Gastrocnemius medialis (tissue), 3 donors: Measurements from ENCODE around the gene AMBRA1.

- PRO-cap, result no peak
- RAMPAGE, long total RNA, 3 experiments, result no peak in any of the 3 experiments
Observed at GRCh38 chr11:46582043-46582734, 11.6 kb downstream of the AMBRA1 start.

DNA sequence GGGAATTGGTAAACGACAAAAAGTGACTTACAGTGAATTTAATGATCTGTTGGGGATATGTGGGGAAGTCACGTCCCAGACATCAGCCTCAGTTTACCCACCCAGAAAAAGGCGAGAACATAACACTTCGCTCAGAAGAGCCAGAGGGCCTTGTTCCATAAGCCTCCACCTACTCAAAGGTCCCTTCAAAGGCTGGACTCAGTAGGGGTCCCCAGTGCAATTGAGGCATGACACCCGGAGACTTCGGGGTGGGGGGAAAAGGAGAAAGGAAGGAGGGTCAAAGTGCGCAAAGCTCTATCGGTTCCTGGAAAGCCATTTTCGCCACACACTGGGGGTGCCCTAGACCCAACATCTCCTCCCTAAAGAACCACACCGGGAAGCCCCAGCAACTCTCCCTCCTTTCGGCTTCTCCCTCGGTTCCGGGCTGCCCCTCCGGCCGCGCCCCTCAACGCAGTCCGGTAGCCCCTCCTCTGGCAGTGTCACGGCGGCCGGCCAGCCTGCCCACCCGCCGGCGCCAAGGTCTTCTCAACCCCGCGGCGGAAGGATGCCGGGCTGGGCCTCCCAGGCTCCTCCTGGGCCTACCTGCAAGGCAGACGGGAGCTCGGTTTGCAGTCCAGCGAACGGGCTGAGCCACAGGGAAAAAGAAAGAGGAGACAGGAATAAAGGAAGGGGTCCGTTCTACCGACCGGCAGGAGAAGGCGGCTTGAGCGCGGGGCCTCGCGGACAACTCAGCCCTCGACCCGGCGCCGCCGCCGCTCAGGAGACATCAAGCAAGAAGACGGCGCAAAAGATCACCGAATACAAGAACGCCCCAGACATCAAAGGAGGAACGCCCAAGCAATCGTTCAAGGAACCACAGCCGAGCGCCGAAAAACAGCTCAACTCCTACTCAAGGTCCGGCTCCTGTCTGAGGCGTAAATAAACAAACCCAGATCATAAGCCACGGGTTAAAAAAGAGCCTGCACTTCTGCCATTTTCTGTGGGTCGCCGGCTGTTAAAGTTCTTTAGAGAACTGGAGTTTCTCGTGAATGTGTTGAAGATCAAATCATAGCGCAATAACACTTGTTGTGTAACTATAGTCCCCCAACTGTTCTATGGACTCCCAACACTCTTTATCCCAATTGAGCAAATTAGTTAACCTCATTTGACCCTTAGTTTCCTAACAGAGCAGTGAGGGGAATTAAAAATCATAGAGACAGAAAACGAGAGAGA is at the start of gene AMBRA1:
Gene AMBRA1, minus strand, starts transcription at position 778 of the 1,212 bp plus-strand sequence.
- PRO-cap, result unidirectional peak, minus-strand start at position 772 of the sequence
- RAMPAGE, long total RNA, 3 experiments, result start-site peak on the minus strand in 3 of 3 experiments, centred at positions 767 to 789 of the sequence, 21 to 39 reads per replicate

- PRO-cap, result no peak
- RAMPAGE, long total RNA, 3 experiments, result no peak in any of the 3 experiments
Observed at GRCh38 chr11:46865187-46866027, 19.3 kb upstream of the CKAP5 start.

DNA sequence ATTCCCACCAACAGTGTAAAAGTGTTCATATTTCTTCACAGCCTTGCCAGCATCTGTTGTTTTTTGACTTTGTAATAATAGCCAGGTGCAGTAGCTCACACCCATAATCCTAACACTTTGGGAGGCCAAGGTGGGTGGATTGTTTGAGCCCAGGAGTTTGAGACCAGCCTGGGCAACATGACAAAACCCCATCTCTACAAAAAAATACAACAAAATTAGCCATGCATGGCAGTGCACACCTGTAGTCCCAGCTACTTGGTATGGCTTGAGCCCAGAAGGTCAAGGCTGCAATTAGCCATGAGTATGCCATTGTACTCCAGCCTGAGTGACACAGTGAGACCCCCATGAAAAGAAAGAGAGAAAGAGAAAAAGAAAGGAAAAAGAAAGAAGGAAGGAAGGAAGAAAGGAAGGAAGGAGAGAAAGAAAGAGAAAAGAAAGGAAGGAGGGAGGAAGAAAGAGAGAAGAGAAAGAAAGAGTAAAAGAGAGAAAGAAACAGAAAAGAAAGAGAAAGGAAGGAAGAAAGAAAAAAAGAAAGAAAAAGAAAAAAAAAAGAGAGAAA is 77.4 kb downstream of the CSTPP1 start:
- PRO-cap, result no peak
- RAMPAGE, long total RNA, 3 experiments, result no peak in any of the 3 experiments

DNA sequence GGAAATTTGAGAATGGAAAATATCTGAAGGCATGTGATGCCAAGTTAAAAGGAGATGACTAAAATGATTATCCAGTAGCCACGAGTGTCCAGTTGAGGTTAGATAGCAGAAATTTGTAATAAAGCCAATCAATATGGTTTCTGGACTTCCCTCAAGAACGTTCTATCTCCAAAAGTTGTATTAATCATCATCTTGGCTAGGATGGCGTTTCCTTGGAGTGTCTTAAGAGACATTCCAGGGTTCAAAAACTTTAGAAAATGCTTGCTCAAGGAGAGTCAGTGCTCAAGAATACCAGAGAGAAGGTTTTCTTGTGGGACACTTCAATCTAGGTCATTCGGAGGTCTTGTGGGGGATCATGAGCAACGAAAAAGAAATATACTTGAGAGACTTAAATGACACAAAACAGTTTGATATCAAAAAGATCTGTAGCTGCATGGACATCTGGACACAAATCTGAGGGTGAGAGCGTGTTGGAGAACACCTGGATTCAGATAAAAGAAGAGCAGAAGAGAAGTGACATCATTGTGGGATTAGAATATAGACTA is 97.8 kb downstream of the ARFGAP2 start:
- PRO-cap, result no peak
- RAMPAGE, long total RNA, 3 experiments, result no peak in any of the 3 experiments

DNA sequence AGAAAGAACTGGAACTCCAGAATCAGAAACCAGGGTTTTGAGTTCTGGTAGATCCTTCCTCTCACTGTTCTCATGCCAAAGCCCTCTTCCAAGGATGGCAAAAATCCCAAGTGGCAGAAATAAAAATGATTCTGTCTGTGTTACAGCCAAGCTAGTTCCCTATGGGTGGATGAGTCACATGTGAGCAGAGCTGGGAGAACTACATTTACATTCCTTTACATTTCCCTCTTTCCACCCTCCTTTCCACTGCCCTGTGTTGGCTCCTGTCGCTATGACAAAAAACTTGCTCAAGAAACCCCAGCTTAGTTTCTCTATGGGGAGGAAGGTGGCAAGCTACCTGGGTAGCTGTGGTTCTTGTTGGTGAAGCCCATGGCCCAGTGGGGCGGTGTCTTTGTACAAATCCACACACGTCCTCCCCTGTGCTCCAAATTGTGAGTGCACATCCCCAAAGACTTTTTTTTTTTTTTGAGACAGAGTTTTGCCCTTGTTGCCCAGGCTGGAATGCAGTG is 10.1 kb upstream of the DDB2 start:
- PRO-cap, result no peak
- RAMPAGE, long total RNA, 3 experiments, result no peak in any of the 3 experiments

- PRO-cap, result no peak
- RAMPAGE, long total RNA, 3 experiments, result no peak in any of the 3 experiments
Observed at GRCh38 chr11:47212972-47213488, 1.7 kb upstream of the DDB2 start.

GRCh38 chr11:47326336-47327386 is 25.8 kb downstream of the MYBPC3 start:
- PRO-cap, result no peak
- RAMPAGE, long total RNA, 3 experiments, result no peak in any of the 3 experiments

DNA sequence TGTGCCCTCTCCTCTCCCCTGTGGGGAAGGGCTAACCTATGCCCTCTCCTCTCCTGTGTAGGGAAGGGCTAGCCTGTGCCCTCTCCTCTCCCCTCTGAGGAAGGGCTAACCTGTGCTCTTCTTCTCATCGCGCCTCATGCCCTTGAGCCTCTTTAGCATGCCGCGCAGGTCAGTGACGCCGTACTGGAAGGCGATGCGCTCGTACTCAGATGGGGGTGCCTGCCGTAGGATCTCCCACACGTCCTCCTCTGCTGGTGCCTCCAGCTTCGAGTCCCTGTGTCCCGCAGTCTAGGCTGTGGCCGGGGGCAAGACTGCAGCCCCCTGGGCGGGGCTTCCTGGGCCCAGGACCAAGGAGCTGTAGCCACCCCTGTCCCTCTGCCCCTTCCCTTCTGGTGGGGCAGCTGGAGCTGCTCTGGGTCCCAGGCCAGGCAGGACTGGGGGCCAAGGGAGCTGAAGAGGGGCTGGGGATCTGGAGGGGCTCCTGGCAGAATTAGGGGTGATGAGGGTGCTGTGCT is 6.3 kb downstream of the MYBPC3 start:
- PRO-cap, result no peak
- RAMPAGE, long total RNA, 3 experiments, result no peak in any of the 3 experiments

DNA sequence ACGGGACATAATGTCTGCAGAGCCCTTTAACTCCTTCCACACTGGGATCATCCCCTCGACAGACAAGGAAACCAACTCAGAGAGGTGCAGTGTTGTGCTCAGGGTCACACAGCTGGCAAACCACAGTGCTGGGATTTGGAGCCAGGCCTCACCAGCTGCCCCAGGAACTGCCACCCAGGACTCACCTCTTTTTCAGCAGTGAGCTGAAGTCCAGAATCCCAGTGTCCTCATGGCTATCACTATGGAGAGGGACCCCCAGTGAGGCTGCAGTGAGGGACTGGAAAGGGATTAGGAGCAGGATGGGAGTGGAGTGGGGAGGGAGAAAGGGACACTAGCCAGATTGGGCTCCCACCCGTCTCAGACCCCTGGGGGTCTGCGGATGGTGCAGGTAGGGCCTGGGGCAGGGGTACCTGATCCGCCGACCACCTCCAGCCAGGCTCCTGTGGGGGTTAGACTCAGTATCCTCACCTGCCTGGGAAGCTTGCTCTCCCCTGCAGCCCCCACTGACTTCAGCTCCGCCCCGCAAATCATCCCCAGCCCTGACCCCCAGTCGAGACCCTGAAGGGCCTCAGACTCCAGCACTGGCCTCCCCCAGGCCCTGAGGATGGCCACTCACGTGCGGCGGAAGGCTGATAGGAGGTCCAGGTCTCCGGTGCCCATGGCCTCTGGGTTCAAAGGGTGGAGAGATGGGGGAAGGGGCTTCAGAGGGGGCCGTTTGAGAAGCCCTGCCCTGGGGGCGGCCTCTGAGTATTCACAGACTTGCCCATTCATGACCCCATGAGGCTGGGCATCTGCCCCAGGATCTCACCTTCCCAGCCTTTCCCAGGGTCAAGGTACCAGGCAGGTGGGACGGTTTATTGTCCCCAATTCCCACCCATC is 5.0 kb downstream of the MYBPC3 start:
- PRO-cap, result no peak
- RAMPAGE, long total RNA, 3 experiments, result no peak in any of the 3 experiments

DNA sequence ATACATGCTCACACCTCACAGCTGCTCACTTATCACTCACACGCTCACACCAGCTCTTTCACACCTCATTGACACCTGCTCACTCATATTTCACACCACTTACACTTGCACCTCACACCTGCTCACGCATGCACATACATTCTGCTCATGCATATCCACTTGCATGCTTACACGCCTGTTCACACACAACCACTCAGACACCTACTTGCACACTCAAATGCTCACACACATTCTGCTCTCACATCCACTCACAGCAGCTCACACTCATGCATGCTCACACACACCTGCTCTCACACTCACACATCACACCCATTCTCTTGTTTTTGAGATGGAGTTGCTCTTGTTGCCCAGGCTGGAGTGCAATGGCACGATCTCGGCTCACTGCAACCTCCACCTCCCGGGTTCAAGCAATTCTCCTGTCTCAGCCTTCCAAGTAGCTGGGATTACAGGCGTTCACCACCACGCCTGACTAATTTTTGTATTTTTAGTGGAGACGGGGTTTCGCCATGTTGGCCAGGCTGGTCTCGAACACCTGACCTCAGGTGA is 4.8 kb upstream of the MYBPC3 start:
- PRO-cap, result no peak
- RAMPAGE, long total RNA, 3 experiments, result no peak in any of the 3 experiments

GRCh38 chr11:47357995-47358571 is 5.6 kb upstream of the MYBPC3 start:
- PRO-cap, result no peak
- RAMPAGE, long total RNA, 3 experiments, result no peak in any of the 3 experiments

DNA sequence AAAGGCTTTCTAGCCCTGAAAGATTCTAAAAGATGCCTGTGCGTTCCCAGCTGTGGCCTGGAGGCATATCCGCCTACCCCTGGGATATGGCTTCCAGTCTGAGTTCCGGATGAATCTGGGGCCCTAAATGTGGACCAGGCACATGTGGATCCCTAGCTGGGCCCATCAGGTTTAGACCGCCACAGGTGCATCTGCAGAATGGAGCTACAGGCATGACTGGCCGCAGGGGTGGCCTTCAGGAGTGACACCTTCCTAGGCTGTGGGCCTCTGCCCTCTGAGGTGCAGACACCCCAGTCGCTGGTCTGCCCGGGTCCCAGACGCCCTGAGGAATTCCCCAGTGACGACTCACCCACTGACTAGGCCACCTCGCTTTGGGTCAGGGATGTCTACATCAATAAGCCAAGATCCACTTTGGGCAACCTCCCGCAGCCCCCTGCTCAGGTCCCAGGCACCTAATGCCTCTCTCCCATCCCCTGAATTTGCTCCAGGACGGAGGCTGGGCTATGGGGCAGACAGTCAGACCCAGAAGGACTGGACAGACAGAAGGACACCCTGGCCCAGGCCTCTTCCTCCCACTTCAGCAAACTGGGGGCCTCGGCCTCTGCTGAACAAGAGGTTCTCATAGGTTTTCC is 3.9 kb downstream of the SPI1 start:
- PRO-cap, result no peak
- RAMPAGE, long total RNA, 3 experiments, result no peak in any of the 3 experiments

- PRO-cap, result no peak
- RAMPAGE, long total RNA, 3 experiments, result no peak in any of the 3 experiments
Observed at GRCh38 chr11:47380782-47381202, 2.4 kb upstream of the SPI1 start.

DNA sequence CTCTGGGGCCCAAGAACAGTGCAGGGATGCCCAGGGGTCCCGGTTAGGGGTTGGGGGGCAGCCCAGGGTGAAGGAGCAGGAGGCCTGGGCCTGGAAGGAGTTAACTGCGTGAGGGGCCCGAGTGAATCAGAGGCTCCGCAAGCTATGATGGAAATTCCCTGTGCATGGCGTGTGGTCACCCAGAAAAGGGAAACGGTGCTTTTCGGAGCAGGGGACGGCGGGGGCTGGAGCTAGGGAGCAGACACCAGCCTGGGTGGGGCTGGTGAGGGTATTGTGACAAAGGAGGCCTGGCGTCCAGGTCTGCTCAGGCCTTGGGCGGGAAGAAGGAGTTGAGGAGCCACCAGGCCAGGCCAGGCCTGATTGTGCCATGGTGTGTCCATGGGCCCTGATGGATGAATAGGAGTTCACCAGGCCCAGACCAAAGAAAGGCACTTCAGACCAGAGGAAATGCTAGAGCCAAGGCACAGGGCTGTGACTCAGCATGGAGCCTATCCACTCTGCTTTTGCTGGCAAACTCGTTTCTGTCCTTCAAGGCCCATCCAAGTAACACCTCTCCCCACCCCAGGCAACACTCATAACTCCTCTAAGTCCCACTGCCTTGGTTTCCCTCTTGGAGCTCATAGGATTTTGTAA is 12.8 kb upstream of the SPI1 start:
- PRO-cap, result unidirectional peak, plus-strand start at position 271 of the sequence
- RAMPAGE, long total RNA, 3 experiments, result no peak in any of the 3 experiments

DNA sequence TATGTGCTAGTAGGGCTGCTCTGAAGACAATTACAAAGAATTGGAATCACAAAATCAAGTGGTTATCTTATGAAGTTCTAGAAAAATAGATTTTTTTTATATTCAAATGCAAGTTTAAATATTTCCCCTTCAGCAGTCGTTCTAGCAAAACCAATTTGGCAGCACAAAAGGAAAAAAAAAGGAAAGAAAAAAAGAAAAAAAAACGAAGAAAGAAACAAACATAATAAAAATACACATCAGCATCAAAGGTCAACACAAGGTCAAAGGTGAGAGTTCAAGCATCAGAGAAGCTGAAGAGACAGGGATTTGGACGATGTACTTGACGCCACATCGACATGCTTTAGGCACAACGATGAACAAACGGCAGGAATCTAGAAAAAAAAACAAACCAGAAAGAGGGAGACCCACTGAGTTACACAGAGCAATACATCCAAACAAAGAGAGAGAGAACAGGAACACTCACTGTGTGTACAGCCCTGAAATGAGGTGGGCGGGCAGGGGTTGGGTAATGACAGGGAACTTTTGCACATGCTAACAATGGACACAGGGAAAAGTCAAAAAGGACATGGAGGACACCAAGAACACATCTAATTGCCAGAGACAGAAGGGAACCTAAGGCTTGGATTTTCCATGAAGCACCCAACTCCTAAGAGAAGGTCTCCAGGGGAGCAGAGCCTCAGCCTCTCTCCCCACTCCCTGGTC is 19.7 kb upstream of the RAPSN start:
- PRO-cap, result no peak
- RAMPAGE, long total RNA, 3 experiments, result no peak in any of the 3 experiments

GRCh38 chr11:47497378-47497793 is 48.5 kb upstream of the RAPSN start:
- PRO-cap, result no peak
- RAMPAGE, long total RNA, 3 experiments, result no peak in any of the 3 experiments

DNA sequence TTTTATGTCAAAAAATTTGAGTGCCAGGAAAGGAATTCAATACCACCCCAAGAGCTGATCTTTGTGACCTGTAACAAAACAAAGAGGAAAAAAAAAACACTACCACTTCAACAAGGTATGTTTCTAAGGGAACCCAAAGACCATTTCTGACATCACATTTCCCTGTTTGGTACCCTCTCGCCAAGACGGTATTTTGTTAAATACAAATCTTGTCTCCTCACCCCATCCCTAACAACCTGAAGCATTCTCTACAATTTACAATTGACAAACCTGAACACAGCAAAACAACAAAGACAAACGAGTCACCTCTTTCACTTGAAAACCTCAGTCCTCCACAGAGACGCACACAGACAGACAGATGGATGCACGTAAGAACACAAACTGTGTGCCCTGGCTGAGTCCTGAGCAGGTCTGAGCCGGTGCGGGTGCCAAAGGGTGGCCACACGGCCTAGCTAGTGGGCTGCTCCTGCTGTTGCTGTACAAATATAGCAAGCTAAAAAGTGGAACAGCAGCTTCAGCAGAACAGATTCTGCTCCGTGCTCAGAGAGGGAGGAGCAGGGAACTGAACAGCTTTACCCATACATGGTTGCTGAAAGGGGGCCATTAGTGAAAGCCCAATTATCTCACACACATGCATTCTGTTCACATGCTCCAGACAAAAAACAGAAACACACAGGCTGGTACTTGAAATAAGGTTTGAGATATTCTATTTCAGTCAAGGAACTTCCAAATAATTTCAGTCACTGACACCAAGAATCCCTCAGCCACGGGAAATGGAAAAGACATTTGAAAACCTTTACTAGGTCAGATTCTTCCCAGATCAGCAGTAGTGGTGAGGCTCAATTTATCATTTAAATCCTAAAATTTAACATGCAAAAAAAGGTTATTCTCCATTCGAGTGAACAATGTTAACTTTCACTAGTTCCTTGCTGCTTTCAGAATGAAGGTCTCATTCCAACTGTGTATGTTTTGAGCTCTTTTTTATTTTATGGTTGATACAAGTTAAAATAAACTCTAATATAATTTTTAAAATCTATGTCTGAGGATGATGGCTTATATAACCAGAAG is 28.4 kb downstream of the CELF1 start:
- PRO-cap, result bidirectional peak, plus-strand start at position 525 of the sequence, minus-strand start at position 413 of the sequence
- RAMPAGE, long total RNA, 3 experiments, result no peak in any of the 3 experiments

GRCh38 chr11:47577493-47578298 is 1.1 kb downstream of the KBTBD4 start:
- PRO-cap, result no peak
- RAMPAGE, long total RNA, 3 experiments, result no peak in any of the 3 experiments

GRCh38 chr11:47589376-47589850 is 2.9 kb downstream of the FAM180B start:
- PRO-cap, result no peak
- RAMPAGE, long total RNA, 3 experiments, result no peak in any of the 3 experiments